ENCODE measurements around a stretch of chr2.

- PRO-cap, 2 experiments = no peak in any of the 2 experiments
These were observed 6.1 kb downstream of the NABP1 start for GRCh38 chr2:191683989-191684459.

GRCh38 chr2:191844685-191845986, 1.8 kb downstream of the CAVIN2 start:
- PRO-cap, 2 experiments = peak in 1 of 2 experiments; most common plus-strand start chr2:191845467 (in 1)

DNA sequence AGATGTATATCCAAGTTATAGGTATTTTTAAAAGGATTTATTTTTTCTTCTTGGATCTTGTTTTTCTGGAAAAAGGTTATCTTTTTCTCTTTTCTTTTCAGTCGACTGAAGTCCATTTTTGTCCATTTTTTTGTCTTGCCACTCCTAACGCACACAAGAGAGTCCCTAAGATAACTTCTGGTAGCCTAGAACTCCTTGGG, 1050.5 kb upstream of the SLC39A10 start:
- PRO-cap, 2 experiments = no peak in any of the 2 experiments

- PRO-cap, 2 experiments = no peak in any of the 2 experiments
These were observed 185.8 kb upstream of the SLC39A10 start for GRCh38 chr2:195471151-195471713.

GRCh38 chr2:195563849-195564491, 93.1 kb upstream of the SLC39A10 start:
- PRO-cap, 2 experiments = no peak in any of the 2 experiments

GRCh38 chr2:195612463-195613370, 44.3 kb upstream of the SLC39A10 start:
- PRO-cap, 2 experiments = no peak in any of the 2 experiments

- PRO-cap, 2 experiments = no peak in any of the 2 experiments
These were observed 37.1 kb downstream of the STK17B start for GRCh38 chr2:196134335-196134641.

- PRO-cap, 2 experiments = no peak in any of the 2 experiments
These were observed 35.7 kb downstream of the STK17B start for GRCh38 chr2:196135776-196135975.

DNA sequence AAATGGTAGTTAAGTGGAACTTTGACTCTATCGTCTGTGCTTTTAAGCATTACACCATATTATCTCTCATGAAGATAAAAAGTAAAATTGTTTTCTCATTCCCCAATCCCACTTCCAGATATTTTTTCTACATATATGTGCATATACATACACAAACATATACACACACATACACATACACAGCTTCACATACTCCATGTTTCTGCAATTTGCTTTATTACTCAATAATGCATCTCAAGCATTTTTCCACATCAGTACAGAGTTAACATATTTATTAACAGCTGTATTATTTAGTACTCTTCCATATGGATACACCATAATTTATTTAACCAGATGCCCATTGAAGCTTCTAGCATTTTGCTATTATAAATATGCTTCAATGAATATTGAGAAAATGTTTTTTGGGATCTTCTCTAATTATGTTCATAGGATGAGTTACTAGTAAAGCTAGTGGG, 33.3 kb downstream of the STK17B start:
- PRO-cap, 2 experiments = no peak in any of the 2 experiments

DNA sequence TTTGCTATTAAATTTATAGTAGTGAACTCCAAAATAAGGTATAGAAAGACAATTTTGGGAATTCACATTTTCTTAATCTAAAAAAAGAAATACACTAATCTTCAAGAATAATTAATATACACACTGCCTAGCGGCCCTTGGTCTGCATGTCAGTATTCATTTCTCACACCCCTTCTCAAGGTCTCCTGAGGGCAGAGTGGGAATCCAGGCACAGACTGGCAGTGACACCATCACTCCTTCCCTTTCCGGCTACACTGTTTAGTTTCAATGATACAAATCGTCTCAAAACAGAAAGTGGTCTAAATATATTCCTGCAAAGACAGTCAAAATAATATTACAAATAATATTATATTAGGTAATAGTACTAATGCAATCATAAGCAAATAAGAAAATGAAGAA, 23.3 kb downstream of the STK17B start:
- PRO-cap, 2 experiments = no peak in any of the 2 experiments

GRCh38 chr2:196171996-196172437, 639 bp upstream of the STK17B start:
- PRO-cap, 2 experiments = no peak in any of the 2 experiments

DNA sequence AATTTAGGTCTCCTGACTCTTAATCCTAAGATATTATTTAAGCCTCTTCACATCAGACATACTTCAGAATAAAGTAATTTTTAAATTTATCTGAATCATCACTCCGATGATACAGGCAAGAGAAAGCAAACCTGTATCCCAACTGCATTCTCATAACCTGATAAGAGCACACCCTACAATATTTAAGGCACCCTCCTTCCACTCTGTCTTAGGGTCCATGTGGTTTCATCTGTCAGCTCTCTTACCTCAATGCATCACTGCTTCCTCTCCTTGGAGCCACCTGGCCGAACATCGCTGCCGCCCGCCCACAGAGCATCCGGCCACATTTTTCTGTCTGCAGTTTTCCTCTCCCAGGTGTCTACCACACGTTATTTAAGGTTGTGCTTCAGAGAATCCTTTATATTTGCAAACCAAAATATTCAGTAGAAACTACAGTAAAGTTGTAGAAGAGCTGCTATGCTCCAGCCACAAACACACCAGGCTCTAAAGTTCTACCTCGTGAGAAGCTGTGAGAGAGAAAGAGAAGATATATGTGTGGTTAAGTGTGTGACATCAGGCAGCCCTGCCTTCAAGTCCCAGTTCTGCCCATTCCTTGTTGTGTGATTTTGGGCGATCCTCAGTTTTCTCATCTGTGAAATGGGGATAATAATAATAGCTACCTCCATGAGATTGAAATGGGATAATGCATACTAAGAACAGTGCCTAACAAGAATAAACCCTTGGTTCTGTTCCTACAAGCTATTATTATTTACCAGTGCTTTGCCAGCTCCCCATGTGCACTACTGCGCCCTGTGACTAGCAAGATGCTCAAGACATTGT, 4.8 kb upstream of the STK17B start:
- PRO-cap, 2 experiments = no peak in any of the 2 experiments

GRCh38 chr2:196319034-196319815, 147.8 kb upstream of the STK17B start:
- PRO-cap, 2 experiments = no peak in any of the 2 experiments

- PRO-cap, 2 experiments = no peak in any of the 2 experiments
These were observed 64.3 kb upstream of the PGAP1 start for GRCh38 chr2:196990711-196991215.

DNA sequence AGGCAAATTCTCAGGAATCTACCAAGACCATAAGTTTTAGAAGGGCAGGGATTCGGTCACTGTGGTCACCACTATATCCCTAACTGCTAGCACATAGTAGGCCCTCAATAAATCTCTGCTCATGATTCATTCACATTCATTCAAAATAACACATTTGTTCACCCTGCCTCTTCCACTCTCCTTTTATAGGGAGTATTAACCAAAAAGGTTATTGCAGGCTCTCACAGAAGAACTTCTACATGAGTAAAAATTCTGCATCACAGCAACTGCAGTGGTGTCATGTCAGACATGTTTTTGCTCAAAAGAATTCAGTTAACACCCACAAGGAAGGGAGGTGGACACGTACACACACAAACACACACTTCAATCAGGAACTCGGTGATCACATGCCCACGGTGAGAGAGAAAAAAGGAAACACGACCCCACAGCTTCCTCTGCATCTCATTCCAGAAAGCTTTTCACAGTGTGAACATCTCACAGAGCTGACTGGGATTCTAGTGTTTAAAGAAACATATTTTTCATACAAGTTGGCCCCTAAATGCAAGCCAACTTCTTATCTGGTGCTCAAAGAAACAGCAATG, 98.0 kb downstream of the ANKRD44 start:
- PRO-cap, 2 experiments = no peak in any of the 2 experiments

- PRO-cap, 2 experiments = no peak in any of the 2 experiments
These were observed 467 bp upstream of the ANKRD44 start for GRCh38 chr2:197310953-197311541.

DNA sequence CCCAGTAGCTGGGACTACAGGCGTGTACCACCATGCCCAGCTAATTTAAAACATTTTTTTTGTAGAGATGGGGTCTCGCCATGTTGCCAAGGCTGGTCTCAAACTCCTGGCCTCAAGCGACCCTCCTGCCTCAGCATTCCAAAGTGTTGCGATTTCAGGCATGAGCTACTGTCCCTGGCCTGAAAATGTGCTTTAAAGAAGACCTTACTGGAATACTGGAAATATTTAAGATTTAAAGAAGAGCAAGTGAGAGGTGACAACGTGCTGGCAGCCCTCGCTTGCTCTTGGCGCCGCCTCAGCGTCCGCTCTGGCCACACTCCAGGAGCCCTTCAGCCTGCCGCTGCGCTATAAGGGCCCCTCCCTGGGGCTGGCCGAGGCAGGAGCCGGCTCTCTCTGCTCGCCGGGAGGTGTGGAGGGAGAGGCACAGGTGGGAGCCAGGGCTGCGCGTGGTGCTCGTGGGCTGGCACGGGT, 3.0 kb upstream of the COQ10B start:
- PRO-cap, 2 experiments = no peak in any of the 2 experiments

DNA sequence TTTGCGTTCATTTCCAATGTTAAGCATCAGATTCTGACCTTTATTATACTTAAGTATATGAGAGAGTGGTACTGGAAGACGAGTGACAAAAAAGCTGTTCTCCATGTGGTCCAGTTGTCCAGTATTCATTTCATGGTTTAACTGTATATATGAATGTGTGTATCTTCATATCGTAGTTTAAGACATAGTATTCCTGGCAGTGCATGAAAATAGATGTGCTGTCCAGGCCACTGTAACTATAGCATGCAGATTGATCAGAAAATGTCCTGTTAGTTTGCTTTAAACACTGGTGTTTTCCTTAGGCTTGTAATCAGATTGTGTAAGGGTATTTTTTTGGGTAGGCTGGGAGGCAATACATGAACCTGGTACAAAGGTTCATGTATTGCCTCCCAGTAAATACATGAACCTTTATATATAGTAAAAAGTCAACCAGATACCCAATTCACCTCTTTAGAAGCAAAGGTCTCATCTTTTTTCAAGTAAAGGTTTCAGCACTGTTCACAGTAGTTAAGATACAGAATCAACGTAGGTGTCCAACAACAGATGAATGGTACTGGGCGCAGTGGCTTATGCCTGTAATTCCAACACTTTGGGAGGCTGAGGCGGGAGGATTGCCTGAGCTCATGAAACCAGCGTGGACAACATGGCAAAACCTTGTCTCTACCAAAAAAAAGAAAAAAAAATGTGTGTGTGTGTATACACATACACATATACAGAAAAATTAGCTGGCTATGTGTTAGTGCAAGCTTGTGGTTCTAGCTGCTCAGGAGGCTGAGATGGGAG, 1.6 kb downstream of the COQ10B start:
- PRO-cap, 2 experiments = no peak in any of the 2 experiments

- PRO-cap, 2 experiments = no peak in any of the 2 experiments
These were observed 3.4 kb downstream of the COQ10B start for GRCh38 chr2:197456785-197457076.

DNA sequence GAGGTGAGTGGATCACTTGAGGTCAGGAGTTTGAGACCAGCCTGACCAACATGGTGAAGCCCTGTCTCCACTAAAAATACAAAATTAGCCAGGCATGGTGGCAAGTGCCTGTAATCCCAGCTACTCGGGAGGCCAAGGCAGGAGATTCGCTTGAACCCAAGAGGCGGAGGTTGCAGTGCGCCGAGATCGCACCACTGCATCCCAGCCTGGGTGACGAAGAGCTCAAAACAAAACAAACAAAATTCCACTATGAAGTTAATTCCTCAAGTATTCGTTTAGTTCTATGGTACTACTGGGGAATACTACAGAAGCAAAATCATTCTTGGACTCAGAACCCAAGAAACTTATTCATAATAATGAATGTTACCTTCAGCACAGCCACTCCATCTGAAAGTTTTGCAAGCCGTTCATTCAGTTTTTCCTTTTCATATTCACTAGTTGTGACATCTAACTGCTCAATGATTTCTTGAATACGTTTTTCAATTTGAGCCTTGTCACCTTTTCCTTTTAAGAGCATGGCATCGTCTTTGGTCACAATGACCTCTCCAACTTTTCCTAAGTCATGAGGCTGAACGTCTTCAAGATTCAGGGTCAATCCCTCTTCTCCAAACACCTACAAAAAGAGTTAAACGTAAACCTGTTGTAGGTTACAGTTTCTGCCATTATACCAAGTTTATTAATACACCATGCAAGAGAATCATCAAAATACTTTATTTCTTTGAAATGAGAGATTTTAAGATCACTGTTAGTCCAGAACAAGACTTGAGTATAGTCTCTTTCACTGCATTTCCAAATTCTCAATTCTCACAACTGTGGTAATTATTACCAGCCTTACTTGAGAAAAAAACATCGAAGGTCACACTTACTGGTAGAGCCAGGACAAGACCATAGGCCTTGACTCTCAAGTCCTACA, 10.7 kb downstream of the HSPD1 start:
- PRO-cap, 2 experiments = no peak in any of the 2 experiments

Measured in cerebral cortex (tissue), 2 donors.